ENCODE results near the genes GBP7, GBP5 and LRRC8C.

DNA sequence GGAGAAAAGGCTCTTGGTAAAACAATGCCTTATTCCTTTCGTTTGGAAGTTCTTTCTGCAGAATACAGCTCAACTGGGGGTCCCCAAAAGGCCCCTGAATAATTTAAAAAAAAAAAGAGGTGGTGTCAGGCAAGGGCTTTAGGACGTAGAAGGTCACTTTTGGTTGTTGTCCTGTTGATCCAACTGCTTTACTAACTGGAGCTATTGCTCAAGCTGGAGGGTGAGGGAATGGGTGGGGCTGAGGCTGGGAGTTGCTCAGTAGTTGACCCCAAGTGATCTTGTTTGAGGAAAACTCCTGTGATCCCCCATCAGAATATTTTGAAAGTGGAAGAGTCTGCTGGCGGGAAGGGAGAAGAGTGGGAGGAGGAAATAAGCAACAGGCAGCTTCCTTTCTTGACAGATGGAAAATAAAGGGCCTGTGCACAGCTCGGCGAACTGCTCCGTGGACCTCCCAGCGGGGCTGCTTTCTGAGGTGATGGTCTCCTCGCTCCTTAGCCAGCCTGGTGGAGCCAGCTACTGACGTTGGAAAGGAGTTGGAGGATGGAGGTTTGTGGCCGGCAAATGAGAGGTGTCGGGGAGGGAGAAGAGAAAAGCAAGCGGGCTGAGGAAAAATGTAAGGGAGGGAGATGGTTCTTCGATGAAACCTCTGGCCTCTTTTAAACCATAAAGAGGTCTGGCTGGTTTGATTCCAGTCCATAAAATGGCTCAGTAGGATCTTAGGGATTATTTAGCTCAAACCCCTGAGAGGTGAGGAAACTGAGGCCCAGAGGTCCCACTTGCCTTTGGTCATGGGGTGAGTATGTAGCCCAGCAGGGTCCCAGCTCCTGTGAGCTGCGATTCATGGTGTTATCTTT lies 199.0 kb upstream of the LMO4 start:
- PRO-cap, 4 experiments = no peak in any of the 4 experiments
- RAMPAGE, long total RNA, 2 experiments = no peak in any of the 2 experiments

DNA sequence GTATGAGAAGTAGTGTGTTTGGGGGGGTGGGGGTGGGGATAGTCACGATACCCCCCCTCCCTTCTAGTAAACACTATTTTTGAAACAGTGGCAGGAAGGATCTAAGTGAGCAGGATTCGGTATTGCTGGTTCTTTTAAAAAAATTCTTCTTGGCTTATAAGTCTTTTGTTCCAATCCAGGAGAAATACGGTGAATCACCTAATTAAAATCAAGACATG lies 805 bp downstream of the LMO4 start:
- PRO-cap, 4 experiments = no peak in any of the 4 experiments
- RAMPAGE, long total RNA, 2 experiments = no peak in any of the 2 experiments

DNA sequence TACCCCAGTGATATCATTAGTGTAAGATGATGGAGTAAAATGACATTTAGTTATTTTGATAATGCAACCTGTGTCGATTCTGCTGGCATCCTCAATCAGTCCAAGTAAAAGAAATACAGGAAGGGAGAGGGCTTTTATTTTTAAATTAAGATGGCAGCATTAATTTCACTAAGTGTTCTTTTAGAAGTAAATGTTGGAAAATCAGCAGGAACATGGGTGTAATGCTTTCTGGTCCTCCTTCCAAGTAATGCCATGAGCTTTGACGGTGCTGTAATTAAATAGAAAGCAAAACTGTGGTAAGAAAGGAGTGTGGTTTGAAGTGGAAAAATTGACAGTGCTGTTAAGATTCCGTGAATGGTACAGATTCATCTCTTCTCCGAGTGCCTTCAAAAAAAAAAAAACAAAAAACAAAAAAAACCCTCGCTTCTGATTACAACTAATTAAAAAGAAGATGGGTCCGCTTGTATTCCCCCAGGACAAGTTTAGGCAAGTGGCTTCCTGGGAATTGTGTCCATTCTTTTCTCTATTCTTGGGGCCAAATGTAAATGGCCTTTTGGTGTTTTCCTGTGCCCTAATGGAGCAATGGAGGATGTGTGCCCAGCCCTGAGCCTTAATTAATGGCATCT lies 5.0 kb downstream of the LMO4 start:
- PRO-cap, 4 experiments = peak in 2 of 4 experiments; most common minus-strand start position 251 of the sequence (in 2)
- RAMPAGE, long total RNA, 2 experiments = no peak in any of the 2 experiments

- PRO-cap, 4 experiments = peak in 1 of 4 experiments; most common plus-strand start chr1:87335811 (in 1)
- RAMPAGE, long total RNA, 2 experiments = no peak in any of the 2 experiments
These were observed 7.1 kb downstream of the LMO4 start for GRCh38 chr1:87335777-87336172.

- PRO-cap, 4 experiments = peak in 4 of 4 experiments; most common plus-strand start chr1:88647467 (in 4); most common minus-strand start chr1:88647301 (in 4)
- RAMPAGE, long total RNA, 2 experiments = start-site peak on the plus strand in 2 of 2 experiments, at chr1:88647446-88647533 at its widest, 138 to 178 reads per replicate
These were observed 36.9 kb upstream of the PKN2 start for GRCh38 chr1:88647090-88647653.

DNA sequence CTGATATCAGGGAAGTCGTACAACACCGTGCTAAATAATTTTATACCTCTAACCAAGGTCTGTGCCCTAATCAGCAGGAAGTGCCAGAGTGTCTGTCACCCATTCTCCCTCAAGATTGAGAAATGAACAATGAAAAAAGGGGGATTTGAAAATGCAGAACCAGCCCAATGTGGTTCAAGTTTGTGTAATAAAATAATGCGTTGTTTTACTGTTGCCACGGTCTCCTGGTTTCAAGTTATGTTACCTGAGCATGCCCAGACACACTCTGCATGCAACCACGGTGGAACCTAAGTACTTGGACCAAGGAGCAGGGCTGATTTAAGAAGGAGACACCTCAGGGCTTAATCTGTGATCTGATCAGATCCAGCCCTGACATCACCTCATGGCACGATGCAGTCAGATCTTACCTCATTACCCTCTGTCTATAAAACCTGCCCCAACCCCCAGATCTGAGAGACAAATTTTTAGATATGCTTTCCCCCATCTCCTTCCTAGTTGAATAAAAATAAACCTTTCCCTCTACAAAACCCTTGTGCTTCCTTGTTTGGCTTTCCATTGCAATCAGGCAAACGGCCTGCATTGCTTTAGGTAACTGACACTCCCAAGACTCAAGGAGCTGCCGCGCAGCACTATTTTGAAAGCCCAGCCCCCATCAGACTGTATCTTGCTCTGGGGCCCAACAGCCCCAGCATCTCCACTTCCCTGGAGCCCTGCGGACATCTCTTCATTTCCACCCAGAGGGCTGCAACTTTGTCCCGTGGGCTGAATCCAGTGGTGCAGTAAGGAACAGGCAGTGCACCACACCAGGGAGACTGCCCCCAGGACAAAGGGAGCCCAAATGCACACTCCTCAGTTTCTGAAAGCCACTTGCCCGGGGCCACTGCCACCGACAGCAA lies 14.9 kb downstream of the GBP1 start:
- PRO-cap, 4 experiments = peak in 1 of 4 experiments; most common minus-strand start position 114 of the sequence (in 1)
- RAMPAGE, long total RNA, 2 experiments = no peak in any of the 2 experiments

DNA sequence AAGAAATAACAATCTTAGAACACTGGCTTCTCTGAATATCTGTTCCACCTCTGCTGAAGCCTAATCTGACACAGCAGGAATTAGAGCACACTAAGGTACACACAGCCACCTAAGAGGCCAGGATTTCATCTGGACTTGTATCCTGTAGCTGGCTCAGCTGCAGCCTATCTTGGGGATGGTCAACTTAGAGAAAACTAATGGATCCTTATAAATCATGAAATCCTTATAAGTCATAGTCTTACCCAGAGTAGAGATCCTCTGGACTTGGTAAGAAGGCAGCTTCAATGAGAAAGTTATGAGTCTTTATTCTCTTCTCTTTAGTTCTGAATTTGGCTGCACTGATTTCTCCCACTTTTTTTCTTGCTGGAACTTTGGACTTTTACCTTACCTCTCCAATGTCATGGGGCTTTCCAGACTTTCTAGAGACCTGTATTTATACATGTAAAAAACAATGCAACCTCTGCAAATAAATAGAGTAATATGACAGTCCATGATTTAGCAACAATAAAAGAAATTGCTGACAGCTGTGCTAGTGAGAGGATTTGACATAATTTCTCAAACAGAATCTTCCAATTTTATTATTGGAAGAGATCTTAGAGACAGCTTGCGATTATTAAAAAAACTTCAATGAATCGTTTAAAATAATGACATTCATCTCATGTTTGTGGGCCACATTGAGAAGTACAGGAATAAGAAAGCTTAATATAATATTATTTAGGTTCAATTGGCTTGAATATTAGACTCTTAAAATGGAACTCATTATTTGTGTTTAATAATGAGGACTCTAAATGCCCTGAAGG lies at the start of gene GBP7:
GBP7 (minus strand) TSS at position 325 of the 800 bp plus-strand sequence.
- PRO-cap, 4 experiments = peak in 4 of 4 experiments; most common plus-strand start position 507 of the sequence (in 2); most common minus-strand start position 67 of the sequence (in 4)
- RAMPAGE, long total RNA, 2 experiments = start-site peak on the minus strand in 2 of 2 experiments, centred at positions 332 to 346 of the sequence, 108 to 148 reads per replicate

GRCh38 chr1:89272563-89273465 lies at the start of gene GBP5:
TSS of gene GBP5 (minus strand) at chr1:89272860.
- PRO-cap, 4 experiments = peak in 2 of 4 experiments; most common minus-strand start chr1:89272854 (in 1)
- RAMPAGE, long total RNA, 2 experiments = start-site peak on the minus strand in 2 of 2 experiments, at chr1:89272755-89272903 at its widest, 34 to 137 reads per replicate

- PRO-cap, 4 experiments = no peak in any of the 4 experiments
- RAMPAGE, long total RNA, 2 experiments = no peak in any of the 2 experiments
These were observed 5.0 kb upstream of the GBP5 start for GRCh38 chr1:89277608-89278133.

DNA sequence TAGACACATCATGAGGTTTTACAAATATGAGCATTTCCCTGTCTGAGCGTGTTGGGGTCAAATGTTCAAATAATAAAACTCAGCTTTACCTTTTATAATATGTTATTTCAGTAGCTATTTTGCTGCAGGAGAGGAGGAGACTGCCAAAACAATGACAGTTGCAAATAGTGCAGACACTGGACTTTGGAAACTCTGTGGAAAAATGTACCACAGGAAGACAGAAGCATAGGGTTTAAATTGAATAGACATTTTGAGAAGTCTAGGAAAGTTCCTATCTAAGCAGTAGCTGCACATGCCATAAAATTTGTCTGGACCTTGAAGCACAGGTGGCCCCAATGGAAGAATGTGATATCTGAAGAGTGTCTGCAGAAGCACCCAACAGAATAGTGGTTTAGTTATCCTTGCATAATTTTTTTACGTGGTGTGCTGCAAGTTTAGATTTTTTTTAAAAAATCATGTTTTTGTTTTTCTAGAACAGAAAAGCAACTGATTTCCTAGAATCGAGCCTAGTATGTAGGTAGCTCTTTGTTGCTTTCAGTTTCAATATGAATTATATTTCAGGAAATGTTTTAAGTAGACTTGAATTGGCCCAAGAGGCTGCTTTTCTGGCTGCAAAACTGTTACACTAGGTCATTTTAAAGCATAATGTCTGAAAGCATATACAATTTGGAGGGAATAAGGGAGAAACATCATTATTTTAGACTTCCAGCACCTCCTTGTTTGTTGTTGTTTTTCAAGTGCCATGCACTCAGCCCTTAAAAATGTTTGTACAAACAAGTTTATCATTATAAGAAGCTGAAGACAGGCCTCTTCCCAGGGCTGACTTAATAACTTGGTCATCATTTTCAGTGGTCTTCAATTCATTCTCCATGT lies 14.1 kb upstream of the GBP5 start:
- PRO-cap, 4 experiments = no peak in any of the 4 experiments
- RAMPAGE, long total RNA, 2 experiments = no peak in any of the 2 experiments

GRCh38 chr1:89552310-89552906 lies 27.8 kb downstream of the LRRC8B start:
- PRO-cap, 4 experiments = peak in 3 of 4 experiments; most common plus-strand start chr1:89552765 (in 2); most common minus-strand start chr1:89552695 (in 1)
- RAMPAGE, long total RNA, 2 experiments = no peak in any of the 2 experiments

GRCh38 chr1:89565129-89566104 lies 40.8 kb downstream of the LRRC8B start:
- PRO-cap, 4 experiments = no peak in any of the 4 experiments
- RAMPAGE, long total RNA, 2 experiments = no peak in any of the 2 experiments

DNA sequence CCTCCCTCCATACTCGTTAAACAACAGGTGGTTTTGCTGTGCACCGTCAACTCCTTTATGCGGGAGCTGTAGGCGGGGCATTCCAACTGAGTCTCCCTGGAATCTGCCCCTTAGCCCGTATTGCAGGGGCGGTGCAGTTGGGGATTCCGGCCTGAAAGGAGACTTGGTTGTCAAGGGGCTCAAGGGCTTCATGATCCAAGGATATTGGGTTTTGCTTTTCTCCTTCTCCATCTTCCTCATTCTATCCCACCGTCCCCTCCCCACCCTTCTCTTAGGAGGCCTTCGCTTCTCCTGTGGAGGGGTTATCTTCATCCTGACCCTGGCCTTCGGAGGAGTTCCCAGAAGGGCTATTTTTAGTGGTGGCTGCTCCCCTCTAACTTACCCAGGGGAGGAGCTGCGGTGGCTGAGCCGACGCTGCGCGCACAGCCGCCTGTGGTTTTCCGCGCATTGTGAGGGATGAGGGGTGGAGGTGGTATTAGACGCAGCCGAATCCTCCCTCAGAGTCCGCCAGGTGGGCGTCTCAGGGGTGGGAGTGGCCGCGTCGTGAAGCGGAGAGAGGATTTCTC lies 562 bp upstream of the LRRC8C start:
- PRO-cap, 4 experiments = peak in 1 of 4 experiments; most common plus-strand start position 452 of the sequence (in 1)
- RAMPAGE, long total RNA, 2 experiments = no peak in any of the 2 experiments

GRCh38 chr1:89632841-89633869 lies at the start of gene LRRC8C:
TSS of gene LRRC8C (plus strand) at chr1:89633120.
- PRO-cap, 4 experiments = peak in 4 of 4 experiments; most common plus-strand start chr1:89633129 (in 2); most common minus-strand start chr1:89632894 (in 3)
- RAMPAGE, long total RNA, 2 experiments = no peak in any of the 2 experiments

DNA sequence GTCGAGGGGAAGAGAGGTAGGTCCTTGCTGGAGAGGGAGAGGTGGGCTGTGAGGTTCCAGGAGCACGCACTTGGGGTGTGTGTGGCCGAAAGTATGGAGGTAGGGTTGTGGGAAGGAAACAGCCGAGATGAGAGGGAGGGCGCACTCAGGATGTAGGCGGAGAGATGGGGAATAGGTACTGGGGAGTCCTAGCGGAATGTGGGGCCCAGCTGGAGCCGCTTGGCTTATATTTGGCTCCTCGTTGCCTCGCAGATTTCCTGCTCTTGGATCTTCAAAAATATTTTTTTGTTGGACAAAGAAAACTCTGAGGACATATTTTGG lies 1.3 kb downstream of the LRRC8D start:
- PRO-cap, 4 experiments = peak in 1 of 4 experiments; most common minus-strand start position 107 of the sequence (in 1)
- RAMPAGE, long total RNA, 2 experiments = no peak in any of the 2 experiments

GRCh38 chr1:89822776-89823359 lies 2.0 kb downstream of the LRRC8D start:
- PRO-cap, 4 experiments = peak in 1 of 4 experiments; most common minus-strand start chr1:89823162 (in 1)
- RAMPAGE, long total RNA, 2 experiments = no peak in any of the 2 experiments

- PRO-cap, 4 experiments = peak in 2 of 4 experiments; most common plus-strand start chr1:89837171 (in 2); most common minus-strand start chr1:89836991 (in 1)
- RAMPAGE, long total RNA, 2 experiments = no peak in any of the 2 experiments
These were observed 16.1 kb downstream of the LRRC8D start for GRCh38 chr1:89836766-89837449.

- PRO-cap, 4 experiments = no peak in any of the 4 experiments
- RAMPAGE, long total RNA, 2 experiments = no peak in any of the 2 experiments
These were observed 25.7 kb downstream of the LRRC8D start for GRCh38 chr1:89846512-89846933.

DNA sequence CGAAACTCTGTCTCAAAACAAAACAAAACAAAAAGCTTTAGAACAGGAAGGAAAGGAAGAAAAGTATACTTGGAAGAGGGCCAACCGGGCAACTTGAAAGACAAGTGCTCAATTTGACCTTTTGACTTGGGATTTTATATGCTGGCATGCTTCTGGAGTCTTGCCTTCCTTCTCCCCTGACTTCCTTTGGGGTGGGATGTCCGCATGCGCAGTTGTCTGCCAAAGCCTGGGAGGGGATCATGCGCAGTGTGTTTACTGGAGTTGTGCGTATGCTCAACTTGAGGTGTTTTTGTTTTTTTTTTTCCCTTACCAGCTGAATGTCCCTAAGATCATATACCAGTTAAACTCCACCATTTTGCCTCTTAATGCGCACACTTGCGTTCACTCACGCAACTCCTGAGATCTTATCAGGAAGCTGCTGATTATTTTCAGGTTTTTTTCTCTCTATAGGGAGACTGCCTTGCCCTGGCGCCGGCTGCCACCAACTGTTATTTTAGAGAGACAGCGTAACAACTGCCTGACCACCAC lies 138.6 kb upstream of the ZNF644 start:
- PRO-cap, 4 experiments = no peak in any of the 4 experiments
- RAMPAGE, long total RNA, 2 experiments = no peak in any of the 2 experiments

- PRO-cap, 4 experiments = no peak in any of the 4 experiments
- RAMPAGE, long total RNA, 2 experiments = no peak in any of the 2 experiments
These were observed 110.9 kb downstream of the CDC7 start for GRCh38 chr1:91611513-91611957.